ENCODE results near the genes HTR3D, HTR3E and VWA5B2.

- PRO-cap, result no peak
These were observed 6.0 kb upstream of the KLHL24 start for GRCh38 chr3:183629305-183629943.

- PRO-cap, result no peak
These were observed 19.4 kb downstream of the KLHL24 start for GRCh38 chr3:183654725-183655300.

GRCh38 chr3:183697559-183697747 is 144 bp upstream of the YEATS2 start:
- PRO-cap, result bidirectional peak, plus-strand start at chr3:183697816, minus-strand start at chr3:183697672

DNA sequence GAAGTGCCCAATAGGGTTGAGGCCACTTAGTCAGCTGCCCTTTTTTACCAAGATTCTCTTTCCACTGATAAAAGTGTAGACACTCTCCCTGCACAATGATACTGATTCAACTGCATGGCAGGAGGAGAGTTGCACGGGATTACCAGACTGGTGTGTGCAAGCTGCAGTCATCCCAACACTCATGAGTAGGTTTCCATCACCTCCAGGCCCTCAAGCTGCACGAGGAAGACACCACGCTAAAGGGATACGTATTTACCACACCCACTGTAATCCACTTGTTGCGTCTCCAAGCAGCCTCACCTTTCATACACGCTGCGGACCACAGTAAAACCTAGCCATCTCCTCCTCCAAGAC is 957 bp downstream of the ABCC5 start:
- PRO-cap, result no peak

DNA sequence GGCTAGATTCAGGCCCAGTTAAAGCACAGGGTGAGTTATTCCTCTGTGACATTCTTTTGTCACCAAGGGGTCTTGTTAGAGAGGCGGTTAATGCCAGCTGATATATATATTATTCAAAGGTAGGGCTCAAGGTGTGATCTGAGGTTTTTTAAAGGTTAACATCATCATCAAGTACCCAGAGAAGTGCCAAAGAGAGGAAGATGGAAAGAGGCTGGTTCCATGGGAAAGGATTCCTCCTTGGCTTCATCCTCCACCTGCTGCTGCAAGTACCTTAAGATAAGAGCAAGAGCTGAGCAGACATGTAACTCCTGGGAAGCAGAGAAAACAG is at the start of gene HTR3D:
HTR3D (plus strand) TSS at position 201 of the 328 bp plus-strand sequence.
- PRO-cap, result no peak

DNA sequence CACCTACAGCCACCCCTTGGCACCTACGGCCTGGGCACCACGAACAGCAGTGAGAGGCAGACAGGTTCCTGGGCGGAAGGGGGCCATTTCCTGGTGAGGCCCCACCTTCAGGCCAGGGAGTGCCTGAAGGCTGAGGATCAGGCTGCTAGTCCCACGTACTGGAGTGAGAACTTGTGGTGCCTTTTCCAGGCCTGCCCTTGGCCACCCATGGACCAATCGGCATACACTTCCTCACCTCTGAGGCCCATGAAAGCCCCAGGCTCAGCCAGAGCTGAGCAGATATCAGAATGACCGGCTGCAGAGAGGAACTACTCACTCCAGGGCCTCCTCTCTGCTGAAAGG is 15.5 kb upstream of the HTR3E start:
- PRO-cap, result no peak

- PRO-cap, result no peak
These were observed at the start of gene HTR3E for GRCh38 chr3:184096721-184097182. Gene HTR3E, plus strand, starts transcription at chr3:184097064.

DNA sequence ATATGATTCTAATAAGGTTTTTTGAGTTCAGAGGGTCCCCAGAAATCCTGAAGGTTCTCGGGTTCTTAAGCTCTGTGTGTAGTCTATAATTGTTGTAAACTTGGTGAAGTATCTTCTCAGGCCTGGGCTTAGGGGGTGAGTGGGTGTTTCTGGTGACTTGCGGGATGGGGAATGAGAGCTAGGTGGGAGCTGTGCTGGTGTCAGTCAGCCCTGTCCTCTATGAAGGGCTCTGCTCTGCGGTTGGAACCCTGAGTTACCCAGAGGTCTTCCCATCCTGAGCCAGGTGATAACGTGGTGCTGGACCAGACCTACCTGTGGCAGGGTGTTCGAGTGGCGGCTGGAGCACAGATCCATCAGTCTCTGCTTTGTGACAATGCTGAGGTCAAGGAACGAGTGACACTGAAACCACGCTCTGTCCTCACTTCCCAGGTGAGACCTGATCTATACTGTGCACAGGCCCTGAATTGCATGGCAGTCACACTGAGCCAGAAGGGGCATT is 6.5 kb downstream of the EIF2B5 start:
- PRO-cap, result no peak

DNA sequence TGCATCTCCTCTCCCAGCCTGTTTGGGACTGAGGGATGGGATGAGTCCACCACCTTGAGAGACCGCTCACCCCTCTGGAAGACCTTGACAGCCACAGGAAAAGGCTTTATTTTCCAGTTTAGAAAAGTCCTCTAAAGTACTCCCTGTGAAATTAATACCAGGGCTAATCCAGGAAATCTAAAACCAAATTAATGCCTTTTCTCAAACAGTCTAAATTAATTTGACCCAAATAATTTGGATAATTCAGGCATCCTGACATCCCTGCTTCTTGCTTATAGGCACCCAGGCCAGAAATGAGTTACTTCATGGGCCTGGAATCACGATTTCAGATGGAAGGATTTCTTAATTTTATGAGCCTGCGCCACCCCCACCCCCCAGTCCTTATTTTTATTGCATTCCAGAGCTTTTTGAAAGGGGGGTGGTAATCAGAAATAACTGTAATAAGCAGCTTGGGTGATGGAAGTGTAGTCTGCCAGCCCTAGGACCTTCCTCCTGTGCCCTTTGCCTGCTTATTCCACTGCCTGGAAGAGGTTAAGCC is 1.2 kb downstream of the AP2M1 start:
- PRO-cap, result no peak

- PRO-cap, result bidirectional peak, plus-strand start at chr3:184229591, minus-strand start at chr3:184229411
These were observed at the start of gene VWA5B2 for GRCh38 chr3:184229191-184229716. Gene VWA5B2, plus strand, starts transcription at chr3:184229585.

GRCh38 chr3:184318968-184319427 is 4.6 kb downstream of the EIF4G1 start:
- PRO-cap, result no peak

DNA sequence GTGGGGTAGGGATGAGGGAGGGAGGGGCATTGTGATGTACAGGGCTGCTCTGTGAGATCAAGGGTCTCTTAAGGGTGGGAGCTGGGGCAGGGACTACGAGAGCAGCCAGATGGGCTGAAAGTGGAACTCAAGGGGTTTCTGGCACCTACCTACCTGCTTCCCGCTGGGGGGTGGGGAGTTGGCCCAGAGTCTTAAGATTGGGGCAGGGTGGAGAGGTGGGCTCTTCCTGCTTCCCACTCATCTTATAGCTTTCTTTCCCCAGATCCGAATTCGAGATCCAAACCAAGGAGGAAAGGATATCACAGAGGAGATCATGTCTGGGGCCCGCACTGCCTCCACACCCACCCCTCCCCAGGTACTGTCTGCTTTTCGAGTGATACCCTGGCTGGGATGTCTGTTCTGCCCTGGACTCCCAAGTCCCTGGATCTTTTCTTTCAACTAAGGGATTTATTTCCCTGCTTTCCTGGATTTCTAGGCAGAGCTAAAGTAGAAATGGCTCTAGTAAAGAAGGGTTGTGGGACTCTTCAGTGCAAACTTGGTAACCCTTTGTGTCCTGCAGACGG is 6.0 kb downstream of the EIF4G1 start:
- PRO-cap, result no peak

DNA sequence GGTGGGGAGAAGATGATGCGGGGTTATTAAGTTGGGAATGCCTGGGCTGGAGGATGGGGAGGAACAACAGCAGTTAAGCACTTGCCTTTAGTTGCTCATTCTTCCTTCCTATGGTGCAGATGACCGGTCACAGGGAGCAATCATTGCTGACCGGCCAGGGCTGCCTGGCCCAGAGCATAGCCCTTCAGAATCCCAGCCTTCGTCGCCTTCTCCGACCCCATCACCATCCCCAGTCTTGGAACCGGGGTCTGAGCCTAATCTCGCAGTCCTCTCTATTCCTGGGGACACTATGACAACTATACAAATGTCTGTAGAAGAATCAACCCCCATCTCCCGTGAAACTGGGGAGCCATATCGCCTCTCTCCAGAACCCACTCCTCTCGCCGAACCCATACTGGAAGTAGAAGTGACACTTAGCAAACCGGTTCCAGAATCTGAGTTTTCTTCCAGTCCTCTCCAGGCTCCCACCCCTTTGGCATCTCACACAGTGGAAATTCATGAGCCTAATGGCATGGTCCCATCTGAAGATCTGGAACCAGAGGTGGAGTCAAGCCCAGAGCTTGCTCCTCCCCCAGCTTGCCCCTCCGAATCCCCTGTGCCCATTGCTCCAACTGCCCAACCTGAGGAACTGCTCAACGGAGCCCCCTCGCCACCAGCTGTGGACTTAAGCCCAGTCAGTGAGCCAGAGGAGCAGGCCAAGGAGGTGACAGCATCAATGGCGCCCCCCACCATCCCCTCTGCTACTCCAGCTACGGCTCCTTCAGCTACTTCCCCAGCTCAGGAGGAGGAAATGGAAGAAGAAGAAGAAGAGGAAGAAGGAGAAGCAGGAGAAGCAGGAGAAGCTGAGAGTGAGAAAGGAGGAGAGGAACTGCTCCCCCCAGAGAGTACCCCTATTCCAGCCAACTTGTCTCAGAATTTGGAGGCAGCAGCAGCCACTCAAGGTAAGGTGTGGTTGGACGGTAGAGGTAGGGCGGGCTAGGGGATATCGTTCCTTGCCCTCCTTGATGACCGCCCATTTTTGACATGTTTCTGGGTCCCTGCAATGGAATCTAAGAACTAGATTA is 7.1 kb downstream of the EIF4G1 start:
- PRO-cap, result no peak

DNA sequence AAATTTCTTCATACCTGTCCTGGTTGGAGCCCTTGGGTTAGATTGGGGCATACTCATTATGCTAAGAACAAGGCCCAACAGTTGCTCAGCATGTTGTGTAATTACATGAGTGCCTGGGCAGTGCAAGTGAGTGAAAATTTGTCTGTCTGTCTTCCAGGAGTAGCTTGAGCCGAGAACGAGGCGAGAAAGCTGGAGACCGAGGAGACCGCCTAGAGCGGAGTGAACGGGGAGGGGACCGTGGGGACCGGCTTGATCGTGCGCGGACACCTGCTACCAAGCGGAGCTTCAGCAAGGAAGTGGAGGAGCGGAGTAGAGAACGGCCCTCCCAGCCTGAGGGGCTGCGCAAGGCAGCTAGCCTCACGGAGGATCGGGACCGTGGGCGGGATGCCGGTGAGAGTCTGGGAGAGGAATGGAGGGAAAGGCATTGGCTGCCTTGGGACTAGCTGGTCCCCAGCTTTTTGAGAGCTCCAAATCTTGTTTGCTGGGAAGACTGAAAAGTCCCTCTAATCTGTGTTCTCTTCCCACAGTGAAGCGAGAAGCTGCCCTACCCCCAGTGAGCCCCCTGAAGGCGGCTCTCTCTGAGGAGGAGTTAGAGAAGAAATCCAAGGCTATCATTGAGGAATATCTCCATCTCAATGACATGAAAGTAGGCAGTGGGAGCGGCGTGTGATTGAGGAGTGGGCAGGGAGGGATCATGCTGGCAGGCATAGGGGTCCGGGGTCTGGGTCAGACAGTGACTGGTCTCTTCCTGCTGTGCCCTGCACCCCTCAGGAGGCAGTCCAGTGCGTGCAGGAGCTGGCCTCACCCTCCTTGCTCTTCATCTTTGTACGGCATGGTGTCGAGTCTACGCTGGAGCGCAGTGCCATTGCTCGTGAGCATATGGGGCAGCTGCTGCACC is 10.1 kb upstream of the FAM131A start:
- PRO-cap, result no peak

- PRO-cap, result unidirectional peak, minus-strand start at chr3:184426968
These were observed 46.9 kb downstream of the CHRD start for GRCh38 chr3:184426653-184427213.

- PRO-cap, result no peak
These were observed 88.7 kb upstream of the EPHB3 start for GRCh38 chr3:184472773-184473389.

DNA sequence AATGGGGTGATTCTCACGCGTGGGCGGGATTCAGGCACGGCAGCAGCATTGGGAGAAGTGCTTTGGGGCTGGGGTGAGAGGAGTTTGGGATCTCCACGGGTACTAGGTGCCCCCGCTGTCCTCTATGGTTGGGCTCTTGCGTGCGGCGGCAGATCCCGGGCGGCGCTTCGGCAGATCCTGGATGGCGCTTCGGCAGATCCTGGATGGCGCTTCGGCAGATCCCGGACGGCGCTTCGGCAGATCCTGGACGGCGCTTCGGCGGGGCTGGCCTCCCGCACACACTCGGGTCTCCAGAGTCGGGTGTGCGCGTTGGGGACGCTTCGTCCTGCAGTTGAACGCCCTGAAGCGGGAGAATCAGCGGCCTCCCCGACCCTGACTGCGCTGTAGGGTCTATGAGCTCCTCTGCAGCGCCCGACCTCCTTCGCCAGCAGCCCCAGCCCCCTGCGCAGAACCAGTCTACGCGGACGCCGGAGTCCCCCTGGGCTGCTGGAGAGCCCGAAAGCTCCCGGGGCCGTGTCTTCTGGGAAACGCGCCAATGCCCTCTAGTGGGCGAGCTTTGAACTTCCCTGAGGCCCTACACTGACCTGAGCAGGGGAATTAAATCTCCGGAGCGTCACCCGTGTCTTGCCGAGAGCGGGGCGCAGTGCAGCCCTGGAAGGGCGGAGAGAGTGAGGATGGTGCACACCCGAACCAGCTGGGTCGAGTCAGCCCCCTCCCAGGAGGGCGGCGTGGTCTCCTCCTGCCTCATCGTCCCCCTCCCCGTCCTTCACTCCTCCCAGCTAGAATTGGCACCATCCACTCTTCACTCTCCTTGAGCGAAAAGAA is 48.0 kb upstream of the EPHB3 start:
- PRO-cap, result no peak

GRCh38 chr3:184711329-184711766 is 516 bp downstream of the MAGEF1 start:
- PRO-cap, result bidirectional peak, plus-strand start at chr3:184711814, minus-strand start at chr3:184711605

GRCh38 chr3:184910685-184910998 is 98.7 kb downstream of the VPS8 start:
- PRO-cap, result no peak

DNA sequence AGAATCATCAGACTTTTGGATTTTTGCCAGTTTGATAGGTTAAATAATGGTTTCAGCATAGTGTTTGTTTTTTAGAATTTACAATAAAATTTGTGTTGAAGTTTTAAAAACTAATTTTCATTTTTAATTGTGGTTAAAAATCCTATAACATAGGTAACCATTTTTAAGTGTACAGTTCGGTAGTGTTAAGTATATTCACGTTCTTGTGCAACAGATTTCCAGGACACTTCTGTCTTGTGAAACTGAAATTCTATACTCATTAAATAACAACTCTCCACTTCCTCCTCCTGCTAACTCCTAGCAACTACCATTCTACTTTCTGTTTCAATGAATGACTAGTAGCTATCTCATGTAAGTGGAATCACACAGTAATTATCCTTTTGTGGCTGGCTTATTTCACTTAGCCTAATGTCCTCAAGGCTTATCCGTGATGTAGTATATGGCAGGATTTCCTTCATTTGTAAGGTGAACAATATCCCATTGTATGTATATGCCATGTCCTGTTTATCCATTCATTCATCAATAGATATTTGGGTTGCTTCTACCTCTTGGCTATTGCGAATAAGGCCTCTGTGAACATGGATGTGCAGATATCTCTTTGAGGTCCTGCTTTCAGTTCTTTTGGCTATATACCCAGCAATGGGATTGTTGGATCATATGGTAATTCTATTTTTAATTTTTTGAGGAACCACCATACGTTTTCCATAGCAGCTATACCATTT is 30.5 kb upstream of the MAP3K13 start:
- PRO-cap, result no peak